GM12891 (cell line): ENCODE data around the genes RAB3GAP1, SPOPL, NXPH2 and ARHGAP15.

DNA sequence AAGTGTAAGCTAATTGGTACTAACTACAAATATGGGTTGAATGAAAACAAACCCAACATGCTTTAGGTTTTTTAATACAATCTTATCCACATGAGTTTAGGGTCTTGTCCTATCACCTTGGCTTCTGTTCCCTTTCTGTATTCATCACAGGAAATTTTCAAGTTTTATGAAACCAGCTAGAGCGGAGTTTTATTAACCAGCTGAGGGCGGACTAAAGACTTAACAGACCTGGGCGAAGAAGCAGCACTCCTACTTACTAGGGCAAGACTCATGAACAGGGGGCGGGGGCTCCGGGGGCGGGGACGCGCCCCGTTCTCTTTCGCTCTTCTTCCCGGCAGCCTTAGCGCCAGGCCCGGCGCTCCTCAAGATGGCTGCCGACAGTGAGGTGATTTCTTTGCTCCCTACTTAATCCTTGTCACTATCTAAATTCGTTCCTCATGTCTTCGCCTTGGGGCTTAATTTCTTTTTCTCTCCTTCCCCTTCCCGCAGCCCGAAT is at the start of gene RAB3GAP1:
TSS of gene RAB3GAP1 (plus strand) at position 352 of the 496 bp plus-strand sequence.
- RRBS = 0% methylated on average over 4 of the region's 19 CpGs

DNA sequence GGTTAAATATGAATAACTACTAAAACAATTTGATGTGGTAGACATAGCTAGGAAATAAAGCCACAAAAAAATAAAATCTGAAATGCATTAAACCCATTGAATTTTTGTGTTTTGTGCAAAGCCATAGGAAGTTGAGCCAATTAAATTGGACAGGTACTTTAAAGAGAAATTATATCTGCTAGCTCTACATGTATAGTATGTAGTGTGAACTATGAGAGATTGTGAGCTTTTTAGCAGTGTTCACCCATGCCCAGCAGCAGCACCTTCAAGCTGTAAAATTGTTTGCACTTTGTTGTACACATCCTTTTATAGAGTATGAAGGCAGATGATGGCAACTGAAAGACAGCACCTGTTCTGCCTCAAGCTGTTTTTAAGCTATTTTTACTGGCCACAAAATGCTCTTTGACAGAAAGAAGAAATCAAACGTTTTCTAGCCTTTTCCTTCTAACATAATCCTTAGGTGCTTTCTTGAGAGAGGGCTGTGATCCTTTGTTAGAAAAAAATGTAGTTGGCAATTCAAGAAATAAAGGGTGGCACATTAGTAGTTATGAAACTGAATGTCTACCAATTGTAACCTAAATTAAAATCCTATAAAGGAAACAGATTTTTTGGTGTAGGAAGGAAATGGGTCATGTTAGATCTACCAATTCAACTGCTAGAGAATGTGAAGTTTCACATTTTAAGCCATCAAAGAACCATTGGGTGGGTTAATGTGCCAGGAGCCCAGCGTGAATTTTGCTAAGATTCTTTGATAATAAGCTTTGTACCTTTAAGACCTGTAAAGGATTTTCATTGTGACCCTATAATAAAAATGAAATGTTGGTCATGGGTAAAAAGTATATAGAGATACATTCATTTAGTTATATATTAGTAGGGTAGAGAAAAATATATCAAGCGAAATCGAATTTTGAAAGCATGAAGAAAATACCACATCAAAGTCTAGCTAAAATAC is 59.5 kb downstream of the R3HDM1 start:
- RRBS = no CpG with 5 or more reads among the region's 4 CpGs

- RRBS = no CpG with 5 or more reads among the region's 8 CpGs
Measured at GRCh38 chr2:135657934-135658359, 83.7 kb upstream of the UBXN4 start.

DNA sequence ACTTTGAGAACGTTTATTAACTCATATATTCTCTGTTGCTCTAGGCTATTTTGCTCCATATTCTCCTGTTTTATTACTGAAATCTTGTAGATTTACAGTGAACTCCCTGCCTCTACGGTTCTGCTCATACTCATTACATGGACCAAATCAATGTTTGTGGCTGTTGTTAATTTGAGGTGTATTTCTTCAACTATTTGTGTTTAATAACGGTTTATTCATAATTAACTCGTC is 1.2 kb downstream of the UBXN4 start:
- RRBS = no CpG with 5 or more reads among the region's 4 CpGs

- RRBS = no CpG with 5 or more reads among the region's 4 CpGs
Measured at GRCh38 chr2:135747987-135748687, 6.5 kb downstream of the UBXN4 start.

- RRBS = no CpG with 5 or more reads among the region's 7 CpGs
Measured at GRCh38 chr2:136114249-136114898, 3.6 kb downstream of the CXCR4 start.

- RRBS = no CpG with 5 or more reads among the region's 2 CpGs
Measured at GRCh38 chr2:136123948-136124360, 6.0 kb upstream of the CXCR4 start.

DNA sequence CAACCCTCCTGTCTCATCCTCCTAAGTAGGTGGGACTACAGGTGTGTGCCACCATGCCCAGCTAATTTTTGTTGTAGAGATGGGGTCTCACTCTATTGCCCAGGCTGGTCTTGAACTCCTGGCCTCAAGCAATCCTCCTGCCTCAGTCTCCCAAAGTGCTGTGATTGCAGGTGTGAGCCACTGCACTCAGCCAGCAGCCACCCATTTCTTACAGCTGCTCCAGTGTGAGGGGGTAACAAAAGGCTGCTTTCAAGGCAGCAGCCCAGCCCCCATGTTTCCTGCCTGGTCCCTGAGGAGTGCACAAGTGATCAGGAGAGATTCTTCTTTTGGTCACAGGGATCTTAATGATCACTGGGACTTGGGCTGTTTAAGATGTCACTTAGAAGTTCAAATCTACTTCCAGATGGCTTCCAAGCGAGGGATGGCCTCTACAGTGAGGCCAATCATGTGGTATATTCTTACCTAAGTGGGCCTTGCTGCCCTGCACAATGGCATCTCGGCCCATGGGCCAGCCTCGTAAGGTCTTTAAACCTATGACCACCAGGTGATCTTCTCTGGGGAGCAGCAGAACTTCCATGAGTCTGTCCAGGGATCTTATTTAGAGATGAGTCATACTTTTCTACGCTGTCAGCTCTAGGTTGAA is 15.3 kb upstream of the CXCR4 start:
- RRBS = no CpG with 5 or more reads among the region's 4 CpGs

DNA sequence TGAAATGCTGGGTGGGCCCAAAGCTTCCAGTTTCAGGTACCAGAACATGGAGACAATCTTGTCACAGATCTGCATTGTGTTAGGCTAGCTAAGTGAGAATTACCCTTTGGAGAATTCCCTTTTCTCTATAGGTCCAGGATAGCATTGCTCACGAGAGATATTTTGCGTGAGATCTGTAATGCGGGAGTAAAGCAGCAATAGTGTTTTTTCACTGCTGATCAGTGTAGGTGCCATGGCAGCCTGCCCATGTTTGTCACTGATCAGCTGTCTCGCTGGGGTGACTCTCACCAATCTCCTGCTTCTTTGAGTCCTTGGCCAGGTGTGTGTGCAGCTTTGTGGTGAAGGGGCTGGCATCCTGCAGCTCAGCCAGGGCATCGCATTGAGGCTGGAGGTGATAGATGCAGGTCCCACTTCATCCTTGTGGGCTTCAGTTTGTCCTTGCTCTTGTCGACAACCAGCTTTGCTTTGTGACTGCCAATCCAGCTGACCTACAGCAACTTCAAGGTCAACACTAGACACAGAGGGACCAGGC is 258.2 kb upstream of the CXCR4 start:
- RRBS = no CpG with 5 or more reads among the region's 6 CpGs

- RRBS = no CpG with 5 or more reads among the region's 5 CpGs
Measured at GRCh38 chr2:137942244-137943242, 21.7 kb upstream of the HNMT start.

- RRBS = 2% methylated on average over 32 of the region's 100 CpGs
Measured at GRCh38 chr2:138501331-138502394, at the start of gene SPOPL. Gene SPOPL (plus strand): TSS chr2:138501770.

DNA sequence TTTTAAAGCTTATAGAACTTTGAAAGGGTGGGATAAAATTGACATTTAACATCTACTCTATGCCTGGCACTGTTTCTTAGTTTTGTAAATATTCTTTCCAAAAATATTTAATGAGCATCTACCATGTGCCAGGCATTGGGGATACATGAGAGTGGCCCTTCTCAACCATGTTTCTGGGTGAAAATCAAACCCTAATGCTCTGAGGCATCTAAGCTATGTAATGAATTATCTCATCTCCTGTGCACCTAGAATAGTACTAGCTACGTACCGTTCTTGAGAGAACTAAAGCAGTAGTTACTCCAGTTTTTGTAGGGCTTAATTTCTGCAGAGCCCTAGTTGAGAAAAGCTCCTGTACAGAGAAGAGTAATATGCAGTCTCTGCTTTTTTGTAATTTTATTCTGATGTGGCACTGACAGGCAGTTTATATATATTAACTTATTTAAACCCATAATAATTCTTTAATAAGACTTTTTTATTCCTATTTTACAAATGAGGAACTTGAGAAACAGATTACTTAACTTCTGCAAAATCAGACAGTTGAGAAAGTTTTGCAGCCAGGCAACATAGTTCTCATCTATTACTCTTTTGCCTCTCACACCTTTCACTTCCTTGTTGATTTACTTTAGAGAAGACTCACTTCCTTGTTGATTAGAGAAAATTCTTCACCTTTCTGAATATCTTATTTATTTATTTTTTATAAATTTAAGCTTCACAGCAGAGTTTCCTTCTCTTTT is 3.1 kb downstream of the SPOPL start:
- RRBS = no CpG with 5 or more reads among the region's 2 CpGs

GRCh38 chr2:138780036-138780892 is at the start of gene NXPH2:
Gene NXPH2 (minus strand): TSS chr2:138780390.
- RRBS = 22% methylated on average over 27 of the region's 88 CpGs

DNA sequence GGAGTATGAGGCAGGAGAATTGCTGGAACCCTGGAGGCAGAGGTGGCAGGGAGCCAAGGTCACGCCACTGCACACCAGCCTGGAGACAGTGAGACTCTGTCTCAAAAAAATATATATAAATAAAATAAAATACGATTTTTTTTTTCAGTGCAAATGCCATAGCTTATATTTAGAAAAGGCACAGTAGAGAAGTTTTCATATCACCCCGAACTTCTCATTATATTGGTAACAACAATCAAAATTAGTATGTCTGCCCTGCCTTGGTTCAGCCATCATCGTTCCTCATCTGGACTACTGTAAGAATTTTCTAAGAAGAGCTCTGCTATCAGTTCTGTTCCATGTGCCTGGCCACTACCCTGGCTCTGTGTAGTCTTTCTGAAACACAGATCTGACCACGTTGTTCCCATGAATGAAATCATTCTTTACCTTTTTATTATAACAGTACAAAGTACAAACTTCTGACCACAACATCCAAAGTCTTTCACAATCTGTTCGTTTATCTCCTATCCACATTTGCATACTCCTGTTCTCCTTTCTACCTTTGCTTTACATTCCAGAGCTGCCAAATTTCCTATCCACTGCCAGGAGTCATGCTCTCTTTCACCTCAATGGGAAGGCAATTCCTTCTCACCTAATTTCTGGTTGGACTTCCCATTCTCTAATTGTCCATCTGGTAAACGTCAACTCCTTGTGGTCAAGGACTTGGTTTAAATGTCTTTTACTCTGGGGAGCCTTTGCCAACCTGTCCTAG is 284.6 kb upstream of the LRP1B start:
- RRBS = no CpG with 5 or more reads among the region's 7 CpGs

DNA sequence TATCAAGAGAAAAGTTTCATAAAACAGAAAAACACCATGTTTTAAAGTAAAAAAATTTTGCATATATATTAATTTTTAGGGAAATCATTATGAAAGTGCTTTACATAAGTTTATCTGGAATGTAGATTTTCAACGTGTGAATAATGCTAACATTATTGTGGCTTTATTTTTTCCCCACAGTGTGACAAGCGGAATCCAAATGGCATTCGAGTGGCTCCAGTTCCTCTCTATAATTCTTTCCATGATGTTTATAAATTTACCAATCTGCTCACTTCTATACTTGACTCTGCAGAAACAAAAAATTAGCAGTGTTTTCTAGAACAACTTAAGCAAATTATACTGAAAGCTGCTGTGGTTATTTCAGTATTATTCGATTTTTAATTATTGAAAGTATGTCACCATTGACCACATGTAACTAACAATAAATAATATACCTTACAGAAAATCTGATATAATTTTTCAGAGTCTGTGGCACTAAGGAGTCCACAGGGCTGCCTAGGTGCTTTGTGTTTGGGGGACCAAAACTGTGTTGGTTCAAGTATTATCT is 87.3 kb upstream of the ARHGAP15 start:
- RRBS = no CpG with 5 or more reads among the region's 4 CpGs

DNA sequence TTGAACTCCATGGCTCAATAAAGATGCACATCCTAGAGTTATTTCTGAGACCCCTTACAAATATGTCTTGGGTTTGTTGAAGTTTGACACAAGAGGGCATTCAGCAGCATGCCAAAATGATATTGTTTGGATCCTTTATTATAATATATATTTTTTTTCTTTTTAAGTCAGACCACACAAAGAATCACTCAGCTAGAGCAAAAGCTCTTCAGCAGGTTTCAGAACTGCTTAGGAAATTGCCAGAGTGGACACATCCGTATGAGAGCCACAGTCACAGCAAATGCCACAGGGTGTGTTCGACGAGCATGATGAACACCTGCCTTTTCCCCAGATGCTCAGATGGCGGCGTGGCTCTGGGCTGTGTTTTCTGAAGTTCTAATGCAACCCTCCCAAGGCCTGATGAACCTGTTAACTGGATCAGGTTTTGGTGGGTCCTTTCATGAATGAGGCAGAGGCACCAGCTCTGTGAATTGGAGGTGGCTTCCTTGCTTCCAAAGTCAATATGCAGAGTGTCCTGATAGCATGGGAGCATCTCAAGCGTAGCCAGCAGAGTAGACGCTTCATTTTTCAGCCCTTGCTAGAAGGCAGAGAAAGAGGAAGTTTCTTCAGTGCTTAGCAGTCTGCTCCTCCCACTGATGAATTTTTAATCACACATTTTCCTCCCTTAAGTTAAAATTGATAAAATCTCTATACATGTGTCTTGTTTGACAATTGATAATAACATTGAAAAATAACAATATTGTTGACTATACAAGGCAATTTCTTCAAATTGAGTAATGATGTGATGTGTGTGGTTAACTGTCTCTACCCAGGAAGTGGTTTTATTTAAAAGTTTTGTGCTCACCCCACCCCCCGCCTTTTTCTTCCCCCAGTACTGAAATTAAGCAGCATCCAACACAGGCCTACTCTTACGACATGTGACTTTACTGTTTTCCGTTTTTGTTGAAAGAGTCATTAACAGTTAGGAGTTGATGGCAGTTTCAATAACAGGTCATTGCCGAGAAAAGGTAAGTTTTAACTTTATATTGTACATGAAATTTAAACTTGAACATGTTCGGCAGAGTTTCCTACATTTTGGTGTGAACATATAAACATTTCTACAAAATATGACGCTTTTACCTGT is at the start of gene ARHGAP15:
TSS of gene ARHGAP15 (plus strand) at position 960 of the 1,123 bp plus-strand sequence.
- RRBS = no CpG with 5 or more reads among the region's 13 CpGs

GRCh38 chr2:143261737-143262424 is 132.7 kb downstream of the ARHGAP15 start:
- RRBS = no CpG with 5 or more reads among the region's 4 CpGs